ENCODE measurements around a stretch of chr10.

GRCh38 chr10:28387073-28387625 lies 84.3 kb upstream of the MPP7 start:
- PRO-cap: no peak

DNA sequence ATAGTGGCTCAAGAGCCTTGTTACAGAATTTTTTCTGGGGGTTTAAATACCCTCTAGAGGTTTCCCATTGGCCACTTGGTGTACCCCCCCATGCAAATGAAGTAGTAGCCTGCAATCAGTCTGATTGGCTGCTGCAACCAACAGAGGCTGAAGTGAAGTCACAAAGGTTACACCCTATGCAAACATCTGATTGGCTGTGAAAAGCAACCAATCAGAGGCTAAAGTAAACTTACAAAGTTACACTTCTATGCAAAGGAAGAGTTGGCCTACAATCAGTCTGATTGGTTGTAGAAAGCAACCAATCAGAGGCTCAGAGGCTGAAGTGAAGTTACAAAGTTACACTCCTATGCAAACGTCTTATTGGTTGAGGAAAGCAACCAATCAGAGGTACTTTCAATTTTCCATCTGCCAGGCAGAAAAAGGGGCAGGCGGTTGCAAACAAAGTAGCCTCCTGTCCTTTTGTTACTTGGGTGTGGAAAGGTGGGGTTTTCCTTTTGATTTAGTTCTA lies 103.1 kb upstream of the WAC start:
- PRO-cap: no peak

DNA sequence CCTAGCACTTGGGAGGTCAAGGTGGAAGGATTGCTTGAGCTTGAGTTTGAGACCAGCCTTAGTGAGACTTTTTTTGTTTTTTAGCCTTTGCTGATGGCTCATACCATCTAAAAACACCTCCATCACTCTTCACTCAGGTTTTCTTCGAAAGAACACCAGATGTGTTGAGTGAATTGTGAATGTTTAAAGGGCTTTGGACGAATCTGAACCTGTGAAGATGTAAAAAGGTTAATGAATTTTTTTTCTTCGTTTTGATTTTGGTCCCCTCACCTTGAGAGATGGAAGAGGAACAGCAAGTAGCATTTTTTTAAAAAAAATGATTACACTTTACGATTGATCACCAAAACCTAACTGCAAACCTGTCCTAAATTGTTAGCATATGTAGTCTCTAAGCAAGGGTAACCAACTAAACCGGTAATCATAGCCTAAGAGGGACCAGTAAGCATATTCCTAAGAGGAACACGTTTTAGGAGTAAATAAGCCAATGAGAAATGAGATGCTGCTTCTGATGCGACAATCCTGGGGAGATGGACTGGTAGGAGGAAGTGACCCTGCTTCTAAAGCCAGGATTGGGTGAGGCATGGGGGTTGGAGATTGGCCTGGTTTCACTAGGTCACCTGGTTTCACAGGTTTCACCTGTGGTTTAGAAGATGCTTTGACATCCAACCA lies 53.2 kb upstream of the BAMBI start:
- PRO-cap: no peak

GRCh38 chr10:28710321-28710899 lies 33.1 kb downstream of the BAMBI start:
- PRO-cap: no peak

DNA sequence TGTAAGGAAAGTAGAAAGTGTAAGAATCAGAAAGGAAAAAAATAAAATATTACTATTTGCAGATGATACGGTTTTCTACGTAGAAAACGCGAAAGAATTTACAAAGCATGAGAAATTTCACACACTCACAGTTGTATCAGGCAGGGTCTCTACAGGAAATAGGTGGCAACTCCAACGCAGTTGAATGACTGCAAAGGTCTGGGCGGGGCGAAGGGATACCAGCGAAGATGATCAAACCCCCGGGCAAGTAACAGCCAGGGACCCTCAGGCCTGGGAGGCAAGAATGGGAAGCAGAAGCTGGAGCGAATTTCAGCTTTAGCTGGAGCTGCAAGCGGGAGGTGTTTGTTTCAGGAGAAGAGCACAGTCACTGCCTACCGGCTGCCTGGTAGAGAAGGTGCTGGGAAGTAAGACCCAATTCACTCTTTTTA lies 149.0 kb downstream of the BAMBI start:
- PRO-cap: no peak

DNA sequence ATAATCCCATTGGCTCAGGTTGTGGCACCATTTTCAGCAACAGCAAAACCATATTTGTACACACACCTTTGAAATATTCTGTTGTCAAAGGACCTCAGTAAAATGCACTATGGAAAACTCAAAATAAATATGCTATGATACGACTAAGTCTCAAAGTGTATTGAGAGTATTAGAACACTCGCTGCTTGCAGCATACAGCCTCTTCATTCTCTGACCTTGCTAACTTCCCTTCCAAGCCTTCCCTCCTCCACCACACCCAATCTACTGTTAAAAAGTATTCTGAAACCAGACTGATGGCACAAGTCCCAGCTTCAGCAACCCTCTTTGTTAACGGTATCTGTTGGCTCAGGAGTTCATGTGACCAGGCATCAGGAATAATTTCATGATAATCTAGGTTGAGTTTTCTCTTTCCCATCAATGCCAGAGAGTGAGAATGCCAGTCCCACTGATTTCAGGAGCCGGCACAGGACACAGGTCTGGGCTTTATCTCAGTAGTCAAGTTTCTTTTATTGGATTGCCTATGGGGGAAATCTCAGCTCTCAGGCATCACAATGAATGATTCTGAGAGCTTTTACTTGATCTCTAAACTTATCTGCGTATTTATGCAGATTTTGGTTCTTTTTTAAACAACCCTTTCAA lies 231.1 kb upstream of the LYZL1 start:
- PRO-cap: no peak

DNA sequence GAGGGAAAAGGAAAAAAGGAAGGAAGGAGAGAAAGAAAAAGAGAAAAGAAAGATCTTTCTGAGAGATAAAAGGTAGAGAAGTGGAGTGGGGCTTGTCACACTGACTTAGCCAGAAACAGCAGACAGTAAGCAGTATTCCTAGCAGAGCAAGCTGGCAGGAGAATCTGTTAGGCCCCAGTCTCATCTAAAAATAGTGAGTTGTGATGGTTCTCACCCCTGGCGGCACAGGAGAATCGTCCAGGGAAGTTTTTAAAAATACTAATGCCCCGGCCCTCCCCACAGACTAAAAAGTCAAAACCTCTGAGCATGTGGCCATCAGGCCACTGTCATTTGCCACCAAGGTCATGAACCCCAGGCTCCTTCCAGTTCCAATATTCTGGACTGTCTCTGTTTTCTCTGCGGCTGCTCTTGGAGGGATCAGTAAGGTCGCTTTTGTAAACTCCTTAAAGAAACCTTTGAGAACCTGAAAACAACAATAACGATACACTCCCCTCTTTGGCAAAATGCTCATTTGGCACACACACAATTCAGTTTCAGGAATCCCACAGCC lies 34.1 kb downstream of the LYZL1 start:
- PRO-cap: no peak

GRCh38 chr10:29473446-29474062 lies 161.2 kb downstream of the SVIL start:
- PRO-cap: no peak

- PRO-cap: no peak
Measured at GRCh38 chr10:29550327-29550984, 84.3 kb downstream of the SVIL start.

GRCh38 chr10:29647481-29647929 lies 12.7 kb upstream of the SVIL start:
- PRO-cap: no peak

DNA sequence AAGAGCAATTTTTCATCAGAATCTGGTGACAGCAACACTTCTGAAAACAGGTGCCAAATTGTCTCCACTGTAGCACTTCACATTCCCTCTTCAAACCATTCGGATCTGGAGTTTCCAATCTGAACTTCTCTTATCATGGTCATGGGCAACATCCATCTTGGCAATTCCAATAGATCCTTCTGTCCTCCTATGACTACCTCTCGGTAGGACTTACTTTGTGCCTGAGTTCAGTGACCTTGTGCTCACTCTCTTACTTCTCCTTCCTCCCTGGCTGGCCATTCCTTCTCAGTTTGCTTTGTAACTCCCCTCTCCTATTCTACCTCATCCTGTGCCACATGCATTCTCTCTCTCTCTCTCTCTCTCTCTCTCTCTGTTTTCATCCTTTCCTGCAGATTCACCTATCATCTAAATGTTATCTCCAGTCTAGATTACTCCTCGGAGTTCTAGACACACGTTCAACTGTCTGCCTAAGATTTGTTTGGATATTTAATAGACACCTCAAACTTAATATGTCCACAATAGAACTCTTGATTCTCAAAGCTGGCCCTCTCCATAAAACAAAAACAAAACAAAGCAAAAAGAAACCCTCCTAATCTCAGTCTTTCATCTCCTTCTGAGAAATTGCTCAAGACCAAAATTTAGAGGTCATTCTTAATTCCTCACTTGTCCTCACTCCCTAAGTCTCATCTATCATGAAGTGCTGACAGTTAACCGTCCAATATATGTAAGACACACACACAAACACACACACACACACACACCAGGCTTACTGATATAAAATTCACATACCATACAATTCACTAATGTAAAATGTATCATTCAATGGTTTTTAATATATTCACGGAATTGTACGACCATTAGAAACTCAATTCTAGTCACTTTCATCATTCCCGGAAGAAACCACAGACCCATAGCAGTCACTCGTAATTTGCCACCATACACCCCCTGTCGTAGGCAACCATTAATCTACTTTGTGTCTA lies 16.8 kb upstream of the SVIL start:
- PRO-cap: no peak

- PRO-cap: no peak
Measured at GRCh38 chr10:29688015-29688507, 53.3 kb upstream of the SVIL start.

DNA sequence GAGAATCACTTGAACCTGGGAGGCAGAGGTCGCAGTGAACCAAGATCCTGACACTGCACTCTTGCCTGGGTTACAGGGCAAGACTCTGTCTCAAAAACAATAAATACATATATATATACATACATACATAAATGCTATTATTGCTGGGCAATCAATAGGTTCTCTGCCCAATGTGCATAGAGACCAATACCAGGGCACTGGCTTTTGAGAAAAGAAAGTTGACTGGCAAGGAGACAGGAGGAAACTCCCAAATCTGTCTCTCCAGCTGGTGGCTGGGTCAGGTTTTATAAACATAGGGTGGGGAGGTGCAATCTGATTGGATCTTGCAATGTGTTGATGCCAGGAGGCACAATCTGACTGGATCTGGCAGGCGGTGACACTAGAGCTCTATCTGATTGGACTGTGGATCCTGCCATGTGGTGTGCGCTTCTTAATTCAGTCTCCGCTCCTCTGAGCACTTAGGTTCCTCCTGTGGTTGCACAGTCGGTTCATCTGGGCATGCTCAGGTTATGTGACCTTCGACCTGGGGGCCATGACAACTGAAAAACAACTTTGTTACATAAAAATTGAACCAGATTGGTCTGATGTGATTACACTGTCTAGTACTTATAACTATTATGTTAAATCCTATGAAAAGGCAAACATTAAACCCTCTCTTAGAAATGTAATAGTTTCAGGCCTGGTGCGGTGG lies 127.0 kb upstream of the SVIL start:
- PRO-cap: no peak

GRCh38 chr10:29795341-29795842 lies 160.6 kb upstream of the SVIL start:
- PRO-cap: no peak

GRCh38 chr10:29839631-29840939 lies 205.3 kb upstream of the SVIL start:
- PRO-cap: no peak

- PRO-cap: no peak
Measured at GRCh38 chr10:29881273-29881585, 178.2 kb downstream of the JCAD start.

DNA sequence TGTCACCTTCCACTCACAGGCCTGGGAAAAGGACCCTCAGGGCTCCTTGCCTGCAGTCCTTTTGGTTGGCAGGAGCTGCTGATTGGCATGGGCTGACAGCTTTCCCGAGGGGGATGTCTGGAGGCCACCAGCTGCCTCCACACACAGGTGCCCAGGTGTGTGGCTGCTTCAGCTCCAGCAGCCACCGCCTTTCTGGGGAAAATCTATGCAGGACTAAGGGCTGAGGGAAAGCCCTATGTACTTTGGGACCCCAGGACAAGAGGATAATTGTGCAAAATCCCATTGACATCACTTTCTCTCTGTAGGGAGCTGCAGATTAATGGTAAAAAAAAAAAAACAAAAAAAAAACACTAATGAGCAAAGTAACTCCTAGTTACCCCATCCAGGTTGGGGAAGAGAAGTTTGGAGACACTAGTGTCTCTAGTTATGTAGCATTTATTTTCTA lies 59.1 kb downstream of the JCAD start:
- PRO-cap: no peak

DNA sequence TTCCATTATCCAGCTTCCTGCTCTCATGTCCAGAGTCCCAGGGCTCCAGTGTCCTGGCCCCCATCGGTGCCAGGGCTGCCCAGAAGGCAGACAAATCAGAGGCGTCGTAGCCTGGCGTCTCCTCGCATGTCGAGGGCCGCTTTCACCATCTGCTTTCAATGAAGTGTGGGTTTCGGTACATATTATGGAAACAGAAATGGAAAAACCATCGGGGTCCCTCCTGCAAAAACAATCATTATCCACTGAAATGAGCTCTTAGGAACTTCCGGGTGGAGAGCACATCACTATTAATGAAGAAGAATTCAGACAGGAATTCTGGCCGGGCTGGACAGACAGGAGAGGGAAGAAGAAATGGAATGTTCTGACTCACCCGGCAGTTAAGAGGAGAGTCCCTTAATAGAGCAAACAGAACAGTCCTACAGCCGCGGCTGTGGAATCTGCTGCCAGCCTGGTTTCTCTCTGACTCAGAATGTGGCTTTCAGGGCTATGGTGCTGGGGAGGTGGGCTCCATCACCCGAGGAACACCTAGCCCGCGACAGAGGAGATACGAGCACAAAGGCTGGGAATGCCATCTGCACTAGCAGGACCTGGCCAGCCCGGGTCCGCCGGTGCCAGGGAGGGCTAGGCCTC lies 123.3 kb upstream of the JCAD start:
- PRO-cap: no peak

DNA sequence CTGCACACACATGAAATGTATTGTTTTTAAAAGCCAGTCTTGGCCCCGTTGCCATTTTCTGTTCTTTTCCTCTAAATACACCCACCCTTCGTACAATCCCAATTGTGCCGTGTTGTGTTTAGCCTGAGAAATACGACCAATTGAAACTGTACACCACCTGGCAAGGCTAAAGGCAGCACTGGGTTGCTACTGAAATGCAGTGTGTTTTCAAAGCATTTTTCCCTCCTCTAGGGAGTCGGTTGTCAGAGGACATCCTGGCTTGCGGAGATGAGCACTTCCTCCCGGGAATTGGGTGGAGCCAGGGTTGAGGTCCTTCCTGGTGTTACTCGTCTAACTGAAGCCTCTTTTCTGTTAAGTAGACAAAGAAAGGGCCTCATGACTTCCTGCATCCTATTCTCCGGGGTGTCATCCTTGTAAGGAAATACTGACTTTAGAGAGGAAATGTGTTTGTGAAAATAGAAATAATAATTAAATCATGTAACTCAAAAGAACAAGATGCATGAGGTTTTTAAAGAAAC lies 133.5 kb downstream of the MTPAP start:
- PRO-cap: bidirectional peak, plus-strand start at position 329 of the sequence, minus-strand start at position 138 of the sequence

- PRO-cap: unidirectional peak, plus-strand start at chr10:30433222; unidirectional peak, plus-strand start at chr10:30433332; bidirectional peak, plus-strand start at chr10:30433473, minus-strand start at chr10:30433461; unidirectional peak, minus-strand start at chr10:30433589
Measured at GRCh38 chr10:30432638-30433739, 995 bp upstream of the MAP3K8 start.